Measurements from ENCODE around the gene KRTAP5-2.

DNA sequence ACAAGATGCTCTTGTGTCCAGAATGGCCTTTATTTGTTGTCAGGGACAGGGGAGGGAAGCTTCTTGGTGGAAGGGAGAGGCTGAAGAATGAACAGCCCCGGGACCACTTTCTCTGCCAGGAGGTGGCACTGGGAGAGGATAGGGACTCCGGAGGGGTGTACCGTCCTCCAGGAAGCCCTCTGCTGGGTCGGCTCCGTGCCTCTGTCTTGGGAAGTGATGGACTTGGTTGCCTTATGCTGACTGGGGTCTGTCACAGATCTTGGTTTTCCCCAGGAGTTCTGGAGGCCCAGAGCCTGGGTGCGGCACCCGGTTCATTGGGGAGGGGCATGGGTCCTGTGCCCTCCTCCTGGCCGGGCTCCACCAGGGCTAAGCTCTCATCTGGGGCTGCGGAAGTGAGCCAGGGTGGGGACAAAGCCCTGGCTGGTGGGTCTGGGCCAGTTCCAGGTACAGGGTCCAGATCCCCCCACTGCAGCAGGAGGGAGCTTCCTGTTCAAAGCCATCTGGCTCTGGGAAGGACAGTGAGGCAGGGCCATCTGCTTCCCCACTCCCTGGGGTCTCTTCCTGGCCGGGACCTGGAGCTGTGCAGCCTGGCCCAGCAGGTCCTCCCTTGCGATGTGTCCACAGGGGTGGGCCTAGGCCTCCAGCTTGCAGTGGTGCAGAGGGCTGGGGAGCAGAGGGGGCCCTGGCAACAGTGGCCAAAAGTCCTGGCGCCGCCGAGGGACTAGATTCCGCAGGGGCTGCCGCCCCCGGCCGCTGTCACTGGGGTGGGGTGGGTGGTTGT is 1.1 kb upstream of the AP2A2 start:
- RAMPAGE, long total RNA: no peak
- RRBS: no CpG with 5 or more reads among the region's 18 CpGs

DNA sequence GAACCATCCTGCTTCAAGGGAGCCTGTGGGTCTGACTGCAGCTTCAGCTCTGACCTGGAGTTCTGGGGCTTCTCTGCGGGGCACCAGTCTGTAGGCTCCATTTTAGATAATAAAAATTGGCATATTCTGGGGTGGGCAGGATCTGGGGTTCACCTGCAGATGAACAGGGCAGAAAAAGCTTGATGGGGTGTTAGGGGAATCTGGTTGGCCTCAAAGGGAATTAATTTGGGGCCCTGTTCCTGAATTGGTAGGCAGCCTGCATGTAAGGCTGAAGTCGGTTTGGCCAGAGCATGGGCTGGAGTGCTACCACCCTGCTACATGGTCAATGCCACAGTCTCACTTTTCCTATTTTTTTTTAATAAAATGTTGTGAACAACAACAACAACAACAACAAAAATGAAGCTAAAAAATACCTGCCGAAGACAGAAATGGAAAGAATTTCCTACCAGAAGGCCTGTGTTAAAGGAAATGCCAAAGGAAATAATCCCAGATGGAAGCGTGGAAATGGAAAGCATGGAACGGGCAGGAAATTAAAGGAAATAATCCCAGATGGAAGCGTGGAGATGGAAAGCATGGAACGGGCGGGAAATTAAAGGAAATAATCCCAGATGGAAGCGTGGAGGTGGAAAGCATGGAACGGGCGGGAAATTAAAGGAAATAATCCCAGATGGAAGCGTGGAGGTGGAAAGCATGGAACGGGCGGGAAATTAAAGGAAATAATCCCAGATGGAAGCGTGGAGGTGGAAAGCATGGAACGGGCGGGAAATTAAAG is 38.8 kb downstream of the AP2A2 start:
- RAMPAGE, long total RNA: no peak
- RRBS: no CpG with 5 or more reads among the region's 17 CpGs

- RAMPAGE, long total RNA: no peak
- RRBS: 91% methylated on average over 3 of the region's 34 CpGs
Observed at GRCh38 chr11:986186-987079, 50.1 kb downstream of the MUC6 start.

- RAMPAGE, long total RNA: no peak
- RRBS: no CpG with 5 or more reads among the region's 11 CpGs
Observed at GRCh38 chr11:1061089-1061560, 24.6 kb upstream of the MUC6 start.

DNA sequence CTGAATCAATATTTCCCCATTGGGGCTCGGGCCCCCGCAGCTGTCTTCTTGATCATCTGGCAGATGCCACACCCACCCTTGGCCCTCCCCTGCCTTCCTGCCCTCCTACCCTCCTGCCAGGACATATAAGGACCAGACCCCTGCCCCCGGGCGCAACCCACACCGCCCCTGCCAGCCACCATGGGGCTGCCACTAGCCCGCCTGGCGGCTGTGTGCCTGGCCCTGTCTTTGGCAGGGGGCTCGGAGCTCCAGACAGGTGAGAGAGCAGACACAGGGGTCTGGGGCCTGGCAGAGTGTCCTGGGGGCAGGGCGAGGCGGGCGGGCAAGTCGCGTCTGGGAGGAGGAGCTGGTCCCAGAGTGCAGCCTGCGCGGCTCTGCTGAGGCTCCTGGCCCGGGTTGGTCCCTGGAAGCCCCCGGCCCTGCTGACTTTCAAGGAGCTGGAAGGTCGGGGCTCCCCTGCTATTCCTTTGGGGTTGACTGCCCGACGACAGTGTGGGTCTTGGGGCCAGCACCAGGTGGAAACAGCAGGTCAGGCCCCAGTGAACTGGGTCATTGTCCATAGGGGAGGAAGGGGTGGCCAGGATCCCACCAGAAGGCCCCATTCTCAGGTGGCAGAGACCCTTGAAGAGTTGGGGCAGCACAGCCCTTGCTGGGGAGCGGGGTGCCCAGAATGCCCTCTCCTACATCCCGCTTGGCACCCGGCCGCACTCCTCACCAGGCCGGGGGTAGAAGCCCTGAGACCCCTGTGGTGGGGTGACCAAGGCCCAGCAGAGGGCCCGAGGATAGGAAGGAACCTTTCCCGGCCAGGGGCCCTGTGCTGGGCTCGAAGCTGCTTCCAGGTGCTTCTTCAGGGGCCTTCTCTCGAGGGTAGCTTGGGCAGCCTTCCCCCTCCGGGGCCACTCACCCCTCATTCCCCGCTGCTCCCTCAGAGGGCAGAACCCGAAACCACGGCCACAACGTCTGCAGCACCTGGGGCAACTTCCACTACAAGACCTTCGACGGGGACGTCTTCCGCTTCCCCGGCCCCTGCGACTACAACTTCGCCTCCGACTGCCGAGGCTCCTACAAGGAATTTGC is 38.5 kb upstream of the MUC6 start:
- RAMPAGE, long total RNA: no peak
- RRBS: 74% methylated on average over 10 of the region's 43 CpGs

- RAMPAGE, long total RNA: no peak
- RRBS: 69% methylated on average over 1 of the region's 20 CpGs
Observed at GRCh38 chr11:1081566-1081904, 45.0 kb upstream of the MUC6 start.

DNA sequence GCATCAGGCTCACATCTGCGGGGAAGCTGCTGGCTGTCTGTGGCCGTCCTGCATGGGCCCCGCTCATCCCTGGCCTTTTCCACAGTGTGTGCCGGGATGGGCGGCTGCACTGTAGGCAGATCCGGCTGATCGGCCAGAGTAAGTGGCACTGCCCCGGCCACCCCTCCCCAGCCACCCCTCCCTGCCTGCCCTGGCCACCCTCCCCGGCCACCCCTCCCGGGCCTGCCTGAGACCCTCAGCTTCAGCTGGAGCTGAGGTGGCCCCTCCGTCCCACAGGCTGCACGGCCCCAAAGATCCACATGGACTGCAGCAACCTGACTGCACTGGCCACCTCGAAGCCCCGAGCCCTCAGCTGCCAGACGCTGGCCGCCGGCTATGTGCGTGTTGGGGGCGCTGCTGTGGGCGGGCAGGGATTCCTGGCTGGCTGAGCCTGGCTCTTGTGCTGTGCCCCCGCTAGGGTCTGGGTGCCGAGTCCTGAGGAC is 49.0 kb upstream of the MUC6 start:
- RAMPAGE, long total RNA: no peak
- RRBS: 47% methylated on average over 2 of the region's 22 CpGs

- RAMPAGE, long total RNA: no peak
- RRBS: no CpG with 5 or more reads among the region's 12 CpGs
Observed at GRCh38 chr11:1153688-1154318, 4.0 kb upstream of the MUC5AC start.

DNA sequence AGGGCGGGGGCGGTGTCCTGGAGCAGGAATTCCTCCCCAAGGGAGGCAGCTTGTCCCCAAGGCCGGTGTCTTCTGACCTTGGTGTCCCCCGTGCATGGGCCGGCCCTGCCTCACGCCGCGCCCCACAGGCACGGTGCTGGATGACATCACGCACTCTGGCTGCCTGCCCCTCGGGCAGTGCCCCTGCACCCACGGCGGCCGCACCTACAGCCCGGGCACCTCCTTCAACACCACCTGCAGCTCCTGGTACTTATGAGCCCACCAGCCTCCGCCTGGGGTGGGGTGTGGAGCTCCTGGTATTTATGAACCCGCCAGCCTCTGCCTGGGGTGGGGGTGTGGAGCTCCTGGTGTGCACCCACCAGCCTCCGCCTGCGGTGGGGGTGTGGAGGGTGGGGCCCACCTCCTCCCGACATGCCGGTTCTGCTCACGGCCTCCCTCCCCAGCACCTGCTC is 6.7 kb downstream of the MUC5B start:
- RAMPAGE, long total RNA: no peak
- RRBS: no CpG with 5 or more reads among the region's 22 CpGs

DNA sequence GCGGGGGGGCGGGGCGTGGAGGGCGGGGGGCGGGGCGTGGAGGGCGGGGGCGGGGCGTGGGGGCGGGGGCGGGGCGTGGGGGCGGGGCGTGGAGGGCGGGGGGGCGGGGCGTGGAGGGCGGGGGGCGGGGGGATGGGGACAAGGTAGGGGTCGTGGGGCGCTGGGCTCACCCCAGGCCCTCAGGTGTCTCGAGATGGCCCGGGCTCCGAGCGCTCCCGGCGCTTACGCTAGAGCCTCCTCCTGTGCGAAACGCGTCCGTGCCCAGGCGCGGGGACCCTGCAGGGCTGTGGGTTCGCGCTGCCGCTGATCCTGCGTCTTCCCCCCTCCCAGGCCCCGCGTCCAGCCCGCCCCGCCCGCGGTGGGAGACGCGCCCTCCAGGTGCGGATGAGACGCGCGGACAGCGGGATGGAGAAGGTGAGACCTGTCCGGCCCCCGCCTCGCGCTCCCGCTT is 27.3 kb upstream of the TOLLIP start:
- RAMPAGE, long total RNA: no peak
- RRBS: 3% methylated on average over 5 of the region's 56 CpGs

DNA sequence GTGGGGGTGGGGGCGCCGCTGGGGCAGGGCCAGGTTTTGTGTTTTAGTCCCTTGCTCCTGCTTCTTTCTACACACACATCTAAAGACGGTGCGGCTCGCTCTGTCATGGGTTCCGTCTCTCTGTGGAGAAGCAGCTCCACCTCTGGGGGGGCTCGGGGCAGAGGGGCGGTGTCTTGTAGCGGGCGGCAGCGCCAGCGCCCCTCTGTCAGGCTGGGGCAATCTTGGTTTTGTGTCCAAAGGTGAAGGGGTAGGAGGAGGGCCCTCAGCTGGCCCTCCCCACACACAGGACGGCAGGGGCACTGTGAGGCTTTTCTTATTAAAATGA is 24.8 kb downstream of the MOB2 start:
- RAMPAGE, long total RNA: no peak
- RRBS: no CpG with 5 or more reads among the region's 13 CpGs

GRCh38 chr11:1483457-1483940 is 3.1 kb downstream of the MOB2 start:
- RAMPAGE, long total RNA: no peak
- RRBS: no CpG with 5 or more reads among the region's 6 CpGs

GRCh38 chr11:1507628-1508083 is 21.1 kb upstream of the MOB2 start:
- RAMPAGE, long total RNA: no peak
- RRBS: 34% methylated on average over 2 of the region's 15 CpGs

GRCh38 chr11:1512588-1512834 is 25.9 kb upstream of the MOB2 start:
- RAMPAGE, long total RNA: no peak
- RRBS: no CpG with 5 or more reads among the region's 2 CpGs

DNA sequence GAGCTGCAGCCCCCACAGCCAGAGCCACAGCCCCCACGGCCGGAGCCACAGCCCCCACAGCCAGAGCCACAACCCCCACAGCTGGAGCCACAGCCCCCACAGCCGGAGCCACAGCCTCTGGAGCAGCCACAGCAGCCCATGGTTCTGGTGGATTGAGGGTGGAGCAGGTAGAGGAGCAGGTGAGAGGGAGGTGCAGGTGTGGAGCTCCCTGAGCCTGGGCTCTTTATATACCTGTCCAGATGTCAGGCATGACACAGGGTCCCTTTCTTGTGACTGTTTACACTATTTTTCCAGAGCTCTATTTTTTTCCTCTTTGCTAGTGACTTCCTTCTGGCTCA is at the start of gene KRTAP5-2:
Gene KRTAP5-2 (minus strand): TSS at position 184 of the 338 bp plus-strand sequence.
- RAMPAGE, long total RNA: no peak
- RRBS: no CpG with 5 or more reads among the region's 3 CpGs

DNA sequence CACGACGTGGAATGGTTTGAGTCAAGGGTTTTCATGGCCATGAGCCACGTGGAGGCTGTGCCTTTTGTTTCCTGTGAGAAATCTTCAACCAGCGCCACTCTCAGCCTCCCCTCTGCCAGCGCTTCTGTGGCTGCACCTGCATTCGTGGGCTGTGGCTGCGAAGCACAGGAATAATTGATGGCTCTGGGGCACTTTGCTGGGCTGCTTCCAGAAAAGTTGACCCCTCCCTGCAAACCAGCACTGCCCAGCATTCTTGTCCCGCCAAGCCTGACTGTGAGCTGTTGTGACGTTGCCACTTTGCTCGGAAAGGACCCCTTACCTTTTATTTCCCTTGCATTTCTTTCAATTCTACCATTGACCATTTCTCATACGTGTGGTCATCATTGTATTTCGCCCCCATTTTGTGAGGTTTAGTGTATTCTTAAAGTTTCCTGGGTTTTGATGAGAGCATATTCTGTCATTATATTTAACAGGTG is 8.4 kb upstream of the KRTAP5-6 start:
- RAMPAGE, long total RNA: no peak
- RRBS: no CpG with 5 or more reads among the region's 12 CpGs

GRCh38 chr11:1693765-1694614 is 3.0 kb upstream of the KRTAP5-6 start:
- RAMPAGE, long total RNA: no peak
- RRBS: 20% methylated on average over 10 of the region's 47 CpGs

GRCh38 chr11:1744493-1745793 is 5.5 kb downstream of the IFITM10 start:
- RAMPAGE, long total RNA: no peak
- RRBS: 45% methylated on average over 5 of the region's 34 CpGs

GRCh38 chr11:1748056-1748580 is 2.3 kb downstream of the IFITM10 start:
- RAMPAGE, long total RNA: no peak
- RRBS: 15% methylated on average over 6 of the region's 40 CpGs

DNA sequence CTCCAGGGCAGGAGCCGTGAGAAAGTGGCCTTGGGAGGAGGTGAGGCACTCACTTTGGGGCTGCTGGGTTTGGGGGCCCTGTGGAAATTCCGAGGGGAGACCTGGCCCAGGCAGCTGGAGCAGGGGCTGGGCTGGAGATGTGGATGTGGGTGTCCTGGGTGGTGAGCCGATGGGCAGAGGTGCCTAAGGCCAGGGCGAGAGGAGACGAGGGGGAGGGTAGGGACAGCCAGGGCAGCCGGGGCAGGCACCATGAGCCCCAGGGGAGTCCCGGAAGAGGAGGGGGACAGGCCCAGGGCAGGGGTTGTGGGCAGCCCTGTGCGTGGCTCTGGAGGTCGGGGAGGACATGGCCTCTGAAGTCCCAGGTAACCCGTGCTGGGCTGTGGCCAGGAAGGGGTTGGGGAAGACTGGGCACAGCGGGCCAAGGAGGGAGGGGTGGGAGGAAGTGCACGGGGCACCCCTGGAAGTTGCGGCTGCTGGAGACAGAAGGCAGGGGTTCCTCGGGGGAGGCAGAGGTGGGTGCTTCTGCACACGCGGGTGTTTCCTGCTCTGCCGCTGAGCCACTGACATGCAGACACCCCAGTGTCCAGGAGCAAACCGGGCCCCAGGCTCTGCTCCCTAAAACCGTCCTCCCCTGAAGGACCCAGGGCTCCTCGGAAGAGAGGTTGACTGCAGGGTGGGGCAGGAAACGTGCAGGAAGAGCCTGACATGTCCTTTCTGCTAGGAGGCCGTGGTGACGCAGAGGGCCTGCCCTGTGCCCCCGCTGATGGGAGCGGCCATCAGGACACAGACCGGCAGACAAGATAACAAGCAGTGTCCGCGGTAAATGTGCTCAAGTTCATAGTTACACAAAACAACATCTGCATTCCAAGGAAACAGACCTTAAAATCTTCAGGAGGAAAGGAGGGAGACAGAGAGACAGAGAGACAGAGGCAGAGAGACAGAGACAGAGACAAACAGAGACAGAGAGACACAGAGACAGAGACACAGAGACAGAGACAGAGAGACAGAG is 5.5 kb downstream of the TNNI2 start:
- RAMPAGE, long total RNA: no peak
- RRBS: no CpG with 5 or more reads among the region's 28 CpGs

Measured in epithelial cell of alveolus of lung (primary cell).